Tibial nerve (tissue), 3 donors: ENCODE results near the genes CD160 and LIX1L.

DNA sequence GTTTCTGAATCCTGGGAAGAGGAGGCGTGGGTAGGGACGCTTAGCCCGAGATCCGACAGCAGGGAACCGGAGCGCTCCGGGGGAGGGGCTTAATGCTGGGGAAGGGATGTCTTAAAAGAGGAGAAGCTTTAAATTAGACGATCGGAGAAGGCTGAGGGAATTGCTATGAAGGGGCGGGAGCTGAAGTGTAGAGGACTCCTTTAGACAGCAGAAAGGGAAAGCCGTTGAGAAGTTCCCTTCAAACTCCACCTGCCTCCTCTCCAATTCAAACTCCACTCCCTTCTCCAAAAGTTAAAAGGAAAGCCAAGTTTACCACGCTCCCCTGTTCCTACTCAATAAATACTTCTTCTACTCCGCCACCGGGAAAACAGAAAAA lies 542 bp downstream of the FAM72D start:
- PRO-cap, result no peak
- RAMPAGE, long total RNA, 3 experiments, result no peak in any of the 3 experiments

DNA sequence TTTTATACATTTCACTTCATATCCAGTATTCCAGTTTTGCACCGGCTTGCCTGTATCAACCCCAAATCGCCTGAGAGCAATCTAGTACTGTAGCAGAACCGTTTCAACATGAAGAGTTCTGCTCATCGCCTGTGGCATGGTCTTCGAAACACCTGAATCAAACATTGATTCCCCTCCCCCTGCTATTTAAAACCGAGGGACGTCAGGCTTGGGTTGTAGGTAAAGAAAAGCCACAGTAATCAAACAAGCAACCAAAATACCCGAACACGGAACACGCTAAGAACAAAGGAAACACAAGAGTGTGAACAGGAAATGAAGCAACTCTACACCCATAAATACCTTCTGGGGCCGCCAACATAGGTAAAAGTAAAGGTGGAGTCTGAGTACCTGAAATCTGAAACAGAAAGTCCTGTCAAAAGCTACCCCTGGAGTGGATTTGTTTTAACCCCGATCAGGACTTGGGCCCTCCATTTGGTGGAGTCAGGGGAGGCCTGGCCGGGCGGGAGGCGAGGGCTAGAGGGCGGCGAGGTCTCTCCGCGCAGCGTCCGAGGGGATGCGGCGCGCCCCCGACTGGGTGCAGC lies 27.5 kb downstream of the PPIAL4D start:
- PRO-cap, result no peak
- RAMPAGE, long total RNA, 3 experiments, result no peak in any of the 3 experiments

- PRO-cap, result no peak
- RAMPAGE, long total RNA, 3 experiments, result no peak in any of the 3 experiments
Measured at GRCh38 chr1:145690255-145690929, 16.8 kb downstream of the PDZK1 start.

DNA sequence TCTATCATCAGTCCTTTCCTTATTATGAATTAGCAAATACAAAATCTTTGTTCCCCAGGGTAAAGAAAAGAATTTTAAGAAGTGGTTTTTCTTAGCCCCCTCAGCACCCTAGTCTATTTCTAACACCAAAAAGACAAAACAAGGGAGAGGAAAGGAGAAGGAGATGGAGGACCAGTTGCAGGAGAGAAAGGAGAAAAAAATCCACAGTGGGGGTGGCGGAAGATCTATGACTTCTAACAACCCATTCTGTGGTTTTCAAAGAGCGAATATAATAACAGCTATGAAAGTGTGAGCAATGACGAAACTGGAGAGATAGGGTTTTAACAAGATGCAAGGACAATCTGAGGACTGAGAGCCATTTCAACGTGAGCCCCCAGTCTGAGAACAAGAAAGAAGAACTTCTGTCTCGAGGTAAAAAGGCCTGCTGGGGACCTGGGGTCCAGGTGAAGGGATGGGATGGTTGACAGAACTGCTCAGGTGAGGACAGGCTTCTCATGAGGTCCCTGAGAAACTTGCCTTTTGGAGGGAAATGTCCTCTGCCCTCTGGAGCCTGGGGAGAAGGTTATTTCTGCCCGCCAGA lies at the start of gene CD160:
Gene CD160, plus strand, starts transcription at position 351 of the 580 bp plus-strand sequence.
- PRO-cap, result no peak
- RAMPAGE, long total RNA, 3 experiments, result no peak in any of the 3 experiments

DNA sequence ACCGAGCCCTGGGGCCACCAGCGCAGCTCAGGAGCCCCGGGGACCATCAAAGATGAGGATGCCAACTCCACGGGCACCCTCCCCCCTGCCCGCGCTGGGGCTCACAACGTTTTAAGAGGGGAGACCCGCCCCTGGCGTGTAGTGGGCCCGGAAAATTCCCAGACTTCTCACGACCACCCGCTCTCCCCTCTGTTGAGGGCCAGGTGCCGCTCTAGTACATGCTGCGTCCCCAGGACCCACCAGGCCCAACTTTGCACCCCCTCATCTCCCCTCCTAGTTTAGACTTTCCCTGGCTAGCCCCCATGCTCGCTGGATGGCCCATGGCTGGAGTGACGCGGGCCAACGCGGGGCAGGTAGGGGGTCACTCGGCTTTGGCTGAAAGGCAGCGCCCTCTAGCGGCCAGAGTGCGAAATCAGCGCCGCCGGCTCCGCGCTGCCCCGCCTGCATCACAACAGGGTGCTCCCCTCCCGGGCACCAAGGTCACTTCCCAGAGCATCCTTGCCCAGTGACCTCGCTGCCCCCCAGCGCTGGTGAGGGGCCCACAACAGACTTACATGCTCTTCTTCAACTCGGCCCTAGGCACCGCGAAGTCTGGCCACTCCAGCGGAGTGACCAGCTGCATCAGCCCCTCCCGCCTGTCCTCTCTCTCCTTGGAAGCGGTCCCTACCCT lies 1.8 kb downstream of the CD160 start:
- PRO-cap, result no peak
- RAMPAGE, long total RNA, 3 experiments, result no peak in any of the 3 experiments

GRCh38 chr1:145773710-145774382 lies 50.0 kb downstream of the RNF115 start:
- PRO-cap, result no peak
- RAMPAGE, long total RNA, 3 experiments, result start-site peak on the minus strand in 1 of 3 experiments, at chr1:145773920-145774003 at its widest, 27 reads per replicate

- PRO-cap, result no peak
- RAMPAGE, long total RNA, 3 experiments, result no peak in any of the 3 experiments
Measured at GRCh38 chr1:145822551-145822750, 1.4 kb downstream of the RNF115 start.

- PRO-cap, result no peak
- RAMPAGE, long total RNA, 3 experiments, result no peak in any of the 3 experiments
Measured at GRCh38 chr1:145843948-145844666, 1.3 kb upstream of the NUDT17 start.

DNA sequence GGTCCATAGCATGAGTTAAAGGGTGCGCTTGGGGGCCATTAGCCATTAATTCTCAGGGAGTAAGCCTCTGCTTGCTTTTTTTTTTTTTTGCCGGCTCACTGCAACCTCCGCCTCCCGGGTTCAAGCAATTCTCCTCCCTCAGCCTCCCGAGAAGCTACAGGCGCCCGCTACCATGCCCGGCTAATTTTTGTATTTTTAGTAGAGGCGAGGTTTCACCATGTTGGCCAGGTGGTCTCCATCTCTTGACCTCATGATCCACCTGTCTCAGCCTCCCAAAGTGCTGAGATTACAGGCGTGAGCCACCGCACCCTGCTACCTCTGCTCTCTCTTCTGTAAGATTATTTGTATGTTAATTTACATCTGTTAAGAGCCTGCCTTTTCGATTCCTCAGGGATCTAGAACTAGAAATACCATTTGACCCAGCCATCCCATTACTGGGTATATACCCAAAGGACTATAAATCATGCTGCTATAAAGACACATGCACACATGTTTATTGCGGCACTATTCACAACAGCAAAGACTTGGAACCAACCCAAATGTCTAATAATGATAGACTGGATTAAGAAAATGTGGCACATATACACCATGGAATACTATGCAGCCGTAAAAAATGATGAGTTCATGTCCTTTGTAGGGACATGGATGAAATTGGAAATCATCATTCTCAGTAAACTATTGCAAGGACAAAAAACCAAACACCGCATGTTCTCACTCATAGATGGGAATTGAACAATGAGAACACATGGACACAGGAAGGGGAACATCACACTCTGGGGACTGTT lies 1.6 kb upstream of the PEX11B start:
- PRO-cap, result no peak
- RAMPAGE, long total RNA, 3 experiments, result no peak in any of the 3 experiments

DNA sequence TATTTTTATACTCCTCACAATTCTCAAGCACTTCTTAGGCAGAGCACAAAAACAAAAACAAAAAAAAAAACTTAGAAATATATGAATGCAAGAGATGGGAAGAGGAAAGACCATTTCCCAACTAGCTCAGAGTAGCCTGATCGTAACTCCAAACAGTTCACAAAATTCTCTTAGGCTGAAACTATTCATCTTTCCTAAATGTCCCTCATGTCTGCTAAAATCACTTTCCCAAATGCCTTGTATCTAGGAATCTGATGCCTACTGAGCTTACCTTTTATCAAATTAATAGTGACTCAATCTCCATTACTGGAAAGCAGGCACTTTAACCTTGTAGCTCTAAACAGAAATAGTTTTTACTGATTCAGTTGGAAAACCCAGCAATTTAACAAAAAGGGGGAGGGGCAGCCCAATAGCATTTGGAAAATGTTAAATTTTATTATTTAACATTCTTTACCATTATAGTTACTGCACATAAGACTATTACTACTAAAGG lies 4.0 kb downstream of the RBM8A start:
- PRO-cap, result no peak
- RAMPAGE, long total RNA, 3 experiments, result no peak in any of the 3 experiments

- PRO-cap, result no peak
- RAMPAGE, long total RNA, 3 experiments, result no peak in any of the 3 experiments
Measured at GRCh38 chr1:145942453-145943165, 15.2 kb downstream of the LIX1L start.

- PRO-cap, result bidirectional peak, plus-strand start at chr1:145957577, minus-strand start at chr1:145957521; unidirectional peak, minus-strand start at chr1:145957703; bidirectional peak, plus-strand start at chr1:145958204, minus-strand start at chr1:145958002
- RAMPAGE, long total RNA, 3 experiments, result start-site peak on the minus strand in 3 of 3 experiments, at chr1:145957650-145958056 at its widest, 6 to 33 reads per replicate
Measured at GRCh38 chr1:145957273-145958380, at the start of gene LIX1L. Gene LIX1L, minus strand, starts transcription at chr1:145958017.

DNA sequence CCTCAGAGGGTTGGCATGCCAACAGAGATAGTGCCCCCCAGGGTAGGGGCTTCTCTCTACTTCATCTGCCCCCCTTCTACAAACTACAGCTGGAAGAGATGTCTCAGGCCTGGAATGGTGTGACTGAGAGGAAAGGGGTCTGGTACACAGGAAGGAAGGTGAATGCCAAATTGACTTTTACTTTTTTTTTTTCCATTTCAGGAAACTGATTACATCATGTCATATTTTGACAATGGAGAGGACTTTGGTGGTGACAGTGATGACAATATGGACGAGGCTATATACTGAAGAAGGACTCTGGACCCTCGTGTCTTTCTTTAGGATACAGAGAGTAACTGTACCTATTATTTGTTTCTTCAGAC lies 13.7 kb downstream of the POLR3GL start:
- PRO-cap, result no peak
- RAMPAGE, long total RNA, 3 experiments, result no peak in any of the 3 experiments

DNA sequence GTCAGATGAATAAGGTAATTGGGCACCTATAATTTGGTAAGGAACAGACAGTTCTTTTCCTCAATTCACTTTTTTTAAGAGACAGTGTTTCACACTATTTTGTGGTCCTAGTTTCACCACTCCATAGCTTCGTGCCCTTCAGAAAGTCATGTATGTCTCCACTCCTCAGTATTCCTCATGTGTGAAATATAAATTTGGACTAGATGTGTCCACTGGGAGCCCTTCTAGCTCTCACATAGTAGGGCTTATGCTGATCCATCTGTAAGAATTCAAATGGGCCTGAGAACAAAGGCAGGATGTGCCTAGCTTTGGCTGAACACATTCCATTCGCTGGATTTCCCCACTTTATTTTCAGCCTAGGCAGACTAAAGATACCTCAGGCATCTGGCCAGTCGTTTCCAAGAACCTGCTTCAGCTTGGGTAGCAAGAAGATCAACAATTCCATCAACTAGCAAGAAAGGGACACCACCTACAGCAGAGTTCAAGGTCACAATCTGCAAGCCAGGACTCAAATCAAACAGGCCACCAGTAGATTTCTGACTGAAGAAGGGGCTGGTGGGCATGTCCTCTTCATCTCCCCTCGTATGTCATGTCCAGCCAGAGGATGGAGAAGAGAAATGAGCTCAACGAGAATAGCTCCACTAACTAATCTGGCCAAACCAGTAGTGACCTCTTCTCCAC lies 14.4 kb downstream of the TXNIP start:
- PRO-cap, result no peak
- RAMPAGE, long total RNA, 3 experiments, result no peak in any of the 3 experiments

DNA sequence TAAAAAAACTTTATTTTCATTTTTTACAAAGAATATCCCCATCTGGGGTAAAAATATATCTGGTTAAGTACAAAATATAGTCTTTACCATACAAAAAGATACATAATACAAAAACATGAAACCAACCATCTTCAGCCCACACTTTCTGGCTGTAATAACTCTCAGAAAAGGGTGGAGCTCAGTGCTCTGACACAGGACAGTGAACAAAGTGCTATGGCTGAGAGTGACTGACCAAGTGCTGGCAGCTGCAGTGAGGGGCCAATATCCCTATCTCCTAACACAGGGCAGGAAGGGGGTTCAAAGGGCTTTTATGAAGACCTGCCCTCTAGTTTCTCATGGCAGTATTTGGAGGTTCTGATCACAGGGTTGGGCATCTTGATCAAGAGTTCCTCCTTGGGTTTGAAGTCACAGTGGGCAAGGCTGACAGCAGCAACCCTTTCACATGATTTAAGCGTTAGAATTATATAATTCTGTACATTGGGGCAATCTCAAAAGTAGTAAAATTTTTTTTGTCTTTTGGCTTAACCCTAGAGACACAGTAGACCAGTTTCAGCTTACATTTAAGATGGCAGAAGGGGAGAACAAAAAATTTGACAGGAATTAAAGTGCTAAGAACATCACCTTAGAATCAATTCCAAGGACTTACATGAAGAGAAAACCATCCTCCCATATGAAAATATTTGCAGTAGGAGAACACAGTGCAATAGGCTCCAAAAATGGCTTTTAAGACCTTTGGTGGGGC lies 3.8 kb downstream of the TXNIP start:
- PRO-cap, result no peak
- RAMPAGE, long total RNA, 3 experiments, result start-site peak on the minus strand in 1 of 3 experiments, centred at position 477 of the sequence, 180 reads per replicate

GRCh38 chr1:146016295-146016687 lies 5.2 kb downstream of the HJV start:
- PRO-cap, result no peak
- RAMPAGE, long total RNA, 3 experiments, result no peak in any of the 3 experiments

DNA sequence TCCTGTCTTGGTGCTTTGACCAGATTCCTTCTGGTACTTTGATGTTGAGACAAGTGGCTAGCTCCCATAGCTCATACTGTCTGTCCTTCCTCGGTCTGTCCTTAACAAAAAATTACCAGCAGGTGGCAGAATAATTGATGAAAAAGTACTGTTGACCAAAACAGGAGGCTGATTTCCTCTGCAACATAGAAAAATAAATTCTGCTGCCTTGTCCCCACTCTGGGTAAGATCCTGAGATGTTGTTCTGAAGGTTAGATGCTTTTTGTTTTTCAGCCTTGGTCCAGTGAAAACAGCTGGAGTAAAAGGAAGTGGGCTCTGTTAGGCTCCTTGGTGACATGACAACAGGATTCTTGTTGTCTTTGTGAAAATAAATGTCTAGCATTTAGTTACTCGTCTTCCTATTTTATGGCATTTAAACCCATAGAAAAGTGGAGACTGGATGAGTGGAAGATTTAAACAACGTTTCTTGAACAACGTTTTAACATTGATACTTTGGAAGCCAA lies 11.2 kb upstream of the HJV start:
- PRO-cap, result no peak
- RAMPAGE, long total RNA, 3 experiments, result no peak in any of the 3 experiments

GRCh38 chr1:146409427-146409696 lies 64.8 kb upstream of the PPIAL4H start:
- PRO-cap, result no peak
- RAMPAGE, long total RNA, 3 experiments, result no peak in any of the 3 experiments

- PRO-cap, result no peak
- RAMPAGE, long total RNA, 3 experiments, result start-site peak on the plus strand in 3 of 3 experiments, at chr1:146486653-146486782 at its widest, 8 to 12 reads per replicate
Measured at GRCh38 chr1:146486375-146487127, 142.0 kb upstream of the PPIAL4H start.

- PRO-cap, result no peak
- RAMPAGE, long total RNA, 3 experiments, result no peak in any of the 3 experiments
Measured at GRCh38 chr1:146940365-146940629, 2.2 kb downstream of the NBPF12 start.